Epithelial cell of alveolus of lung (primary cell): Measurements from ENCODE around the gene CDCA3.

DNA sequence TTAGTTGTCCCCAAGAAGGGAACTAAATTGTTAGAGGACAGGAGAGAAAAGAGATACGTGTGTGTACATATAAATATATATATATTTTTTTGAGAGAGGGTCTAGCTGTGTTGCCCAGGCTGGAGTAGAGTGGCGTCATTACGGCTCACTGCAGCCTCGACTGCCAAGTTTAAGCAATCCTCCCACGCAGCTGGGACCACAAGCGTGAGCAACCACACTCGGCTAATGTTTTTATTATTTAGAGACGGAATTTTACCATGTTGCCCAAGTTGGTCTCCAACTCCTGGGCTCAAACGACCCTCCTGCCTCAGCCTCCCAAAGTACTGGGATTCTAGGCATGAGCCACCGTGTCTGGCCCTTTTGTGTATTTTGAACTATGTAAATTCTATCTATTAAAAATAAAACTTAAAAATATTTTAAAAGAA, 16.2 kb upstream of the NOP2 start:
- RAMPAGE, long total RNA, result no peak
- RRBS, result no CpG with 5 or more reads among the region's 10 CpGs

- RAMPAGE, long total RNA, result no peak
- RRBS, result no CpG with 5 or more reads among the region's 5 CpGs
Measured at GRCh38 chr12:6601860-6602287, 5.3 kb downstream of the CHD4 start.

GRCh38 chr12:6605617-6606097, 1.5 kb downstream of the CHD4 start:
- RAMPAGE, long total RNA, result no peak
- RRBS, result under 1% methylated on average over 3 of the region's 9 CpGs

DNA sequence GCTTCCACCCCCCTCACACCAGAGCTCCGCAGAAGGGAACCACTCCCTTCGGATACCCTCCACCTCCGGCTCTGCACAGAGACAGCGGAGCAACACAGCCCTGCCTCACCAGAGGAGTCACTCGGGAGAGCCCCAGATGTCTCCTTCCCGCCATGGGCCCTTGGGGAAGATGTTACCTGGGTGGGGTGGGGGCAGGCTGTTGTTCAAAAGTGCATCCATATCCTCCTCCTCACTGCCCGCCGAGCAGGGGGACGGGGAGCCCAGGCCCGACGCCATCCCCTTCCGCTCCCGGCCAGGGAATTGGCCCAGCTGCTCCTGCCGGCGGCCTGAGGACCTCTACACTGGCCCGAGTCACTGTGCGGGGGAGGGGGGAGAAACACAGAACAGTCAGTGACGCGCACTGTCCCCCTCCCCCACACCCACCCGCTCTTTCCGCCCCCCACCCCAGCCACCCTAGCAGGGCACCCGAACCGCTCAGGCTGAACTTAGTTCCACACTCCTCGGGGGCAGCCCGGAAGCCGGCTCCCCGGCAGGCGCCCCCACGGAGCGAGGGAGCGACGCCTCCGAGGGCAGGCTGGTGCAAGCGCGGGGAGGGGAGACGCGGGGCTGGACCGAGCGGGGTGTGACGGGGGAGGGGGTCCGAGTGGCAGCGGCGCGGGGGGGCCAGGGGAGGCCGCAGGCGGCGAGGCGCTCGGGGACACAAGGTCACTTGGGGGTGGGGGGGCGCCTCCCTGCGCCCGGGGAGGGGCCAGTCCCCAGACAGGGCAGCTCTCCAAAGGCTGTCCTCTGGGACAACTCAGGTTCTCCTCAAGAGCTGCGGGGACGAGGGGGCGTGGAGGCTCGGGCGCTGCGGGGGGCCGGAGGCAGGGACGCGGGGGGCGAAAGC, 838 bp downstream of the CHD4 start:
- RAMPAGE, long total RNA, result no peak
- RRBS, result no CpG with 5 or more reads among the region's 62 CpGs

DNA sequence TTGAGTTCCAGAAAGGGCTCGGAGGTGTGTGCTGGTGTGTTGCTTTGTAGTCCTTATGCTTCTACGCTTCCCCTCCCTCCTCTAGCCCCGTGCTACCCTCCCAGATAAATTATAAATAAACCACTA, 4.7 kb upstream of the CHD4 start:
- RAMPAGE, long total RNA, result no peak
- RRBS, result no CpG with 5 or more reads among the region's 3 CpGs

DNA sequence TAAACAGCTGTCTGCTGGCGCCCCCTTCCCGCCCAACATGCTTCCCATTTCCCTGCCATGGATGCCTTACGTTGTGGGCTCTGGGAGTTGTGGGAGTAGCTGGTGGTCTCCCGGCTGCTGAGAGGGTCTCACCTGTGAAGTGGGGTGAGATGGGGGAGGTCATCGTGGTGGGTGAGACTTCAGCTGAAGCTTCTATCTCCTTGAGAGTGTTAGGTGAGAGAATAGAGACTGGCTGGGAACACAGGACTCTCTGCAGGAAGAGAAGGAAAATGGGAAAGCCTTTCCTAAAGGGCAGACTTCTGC, 2.2 kb downstream of the ACRBP start:
- RAMPAGE, long total RNA, result no peak
- RRBS, result no CpG with 5 or more reads among the region's 5 CpGs

GRCh38 chr12:6689649-6690019, 459 bp upstream of the ZNF384 start:
- RAMPAGE, long total RNA, result no peak
- RRBS, result no CpG with 5 or more reads among the region's 14 CpGs

GRCh38 chr12:6771071-6771993, 988 bp upstream of the LAG3 start:
- RAMPAGE, long total RNA, result no peak
- RRBS, result no CpG with 5 or more reads among the region's 13 CpGs

DNA sequence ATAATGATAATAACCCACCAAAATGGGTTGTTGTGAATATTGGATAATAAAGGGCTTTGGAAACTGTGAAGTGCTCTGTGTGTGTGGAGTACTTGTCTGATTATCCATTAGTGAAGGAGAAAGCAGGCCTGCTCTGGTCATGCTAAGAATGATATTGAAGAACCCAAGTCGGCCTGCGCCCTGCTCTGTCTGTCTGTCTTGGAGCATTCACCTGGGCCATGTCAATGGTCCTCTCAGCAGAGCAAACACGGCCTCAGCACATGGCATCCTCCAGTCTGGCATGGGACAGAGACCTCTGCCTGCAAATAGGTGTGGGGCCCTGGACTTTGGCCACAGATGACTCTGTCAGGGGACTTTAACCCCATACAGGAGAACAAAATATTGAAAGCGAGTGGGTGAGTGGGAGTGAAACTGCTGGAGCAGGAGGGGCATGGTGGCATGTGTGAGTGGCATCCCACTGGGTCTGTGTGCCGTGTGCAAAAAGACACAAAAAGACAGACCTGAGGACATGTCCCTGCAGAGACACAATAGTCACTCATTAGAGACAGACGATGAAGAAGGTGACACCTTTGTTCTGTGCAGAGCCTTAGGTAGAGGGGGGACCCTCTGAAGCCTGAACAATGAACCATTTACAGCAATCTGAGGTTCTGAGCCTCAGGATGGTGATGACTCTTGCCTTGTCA, 7.3 kb downstream of the LAG3 start:
- RAMPAGE, long total RNA, result no peak
- RRBS, result no CpG with 5 or more reads among the region's 6 CpGs

DNA sequence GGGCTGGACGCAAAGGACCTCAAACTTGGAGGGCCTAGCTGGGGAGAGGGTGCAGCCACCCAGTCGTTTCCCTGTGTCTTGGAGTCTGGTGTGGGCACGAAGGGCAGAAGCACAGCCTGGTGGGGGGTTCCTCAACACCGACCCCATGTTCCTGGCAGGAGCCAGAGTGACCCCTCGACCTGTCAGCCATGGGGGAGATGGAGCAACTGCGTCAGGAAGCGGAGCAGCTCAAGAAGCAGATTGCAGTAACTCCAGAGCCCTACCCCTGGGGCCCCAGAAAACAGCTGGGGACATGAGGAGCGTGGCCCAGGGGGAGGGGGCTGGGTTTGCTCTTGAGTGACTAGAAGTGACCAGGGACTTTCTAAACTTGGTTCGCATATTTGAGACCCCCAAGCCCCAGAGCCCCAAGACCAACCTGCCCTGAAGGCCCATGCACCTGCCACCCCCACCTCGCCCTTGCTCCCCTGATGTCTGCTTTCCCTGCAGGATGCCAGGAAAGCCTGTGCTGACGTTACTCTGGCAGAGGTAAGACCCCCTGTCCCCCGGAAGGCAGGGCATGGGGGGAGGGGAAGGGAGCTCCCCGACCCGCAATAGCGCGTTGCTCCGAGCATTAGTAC, 483 bp downstream of the GNB3 start:
- RAMPAGE, long total RNA, result no peak
- RRBS, result no CpG with 5 or more reads among the region's 17 CpGs

- RAMPAGE, long total RNA, result start-site peak on the minus strand at chr12:6851245-6851271, 76 and 48 reads in 2 replicates
- RRBS, result 6% methylated on average over 1 of the region's 28 CpGs
Measured at GRCh38 chr12:6851191-6851808, at the start of gene CDCA3. CDCA3 (minus strand) TSS chr12:6851286.

DNA sequence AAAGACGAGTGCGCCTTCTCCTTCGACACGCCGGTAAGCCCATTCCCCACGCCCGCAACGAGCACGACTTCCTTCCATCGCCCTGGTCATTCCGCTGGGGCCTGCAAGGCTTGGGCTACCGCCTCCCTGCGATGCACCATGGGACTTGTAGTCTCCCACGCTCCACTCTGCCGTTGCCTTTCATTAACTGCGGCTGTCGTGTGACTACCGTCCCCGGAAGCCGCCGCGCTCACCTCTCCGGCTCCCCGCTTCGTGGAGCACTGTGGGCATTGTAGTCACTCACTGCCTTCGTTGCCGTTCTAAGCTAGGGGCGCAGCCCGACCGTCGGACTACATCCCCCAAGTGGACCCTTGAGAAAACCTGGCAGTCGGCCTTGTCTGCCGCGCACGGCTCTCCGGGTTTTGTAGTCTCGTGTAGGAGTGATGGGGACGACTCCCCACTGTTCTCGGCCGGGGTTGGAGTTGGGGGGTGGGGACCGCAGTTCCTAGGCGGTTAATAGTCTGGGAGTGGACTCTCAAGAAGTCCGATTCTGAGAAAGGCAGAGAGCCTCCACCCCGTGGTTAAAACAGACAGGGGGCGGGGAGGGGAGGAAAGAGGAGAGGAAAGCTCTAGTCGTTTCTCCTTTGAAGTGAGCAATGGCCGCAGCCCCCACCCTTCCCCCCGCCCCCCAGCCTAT, 446 bp downstream of the USP5 start:
- RAMPAGE, long total RNA, result no peak
- RRBS, result no CpG with 5 or more reads among the region's 48 CpGs

GRCh38 chr12:6866686-6867004, 686 bp upstream of the TPI1 start:
- RAMPAGE, long total RNA, result no peak
- RRBS, result no CpG with 5 or more reads among the region's 6 CpGs

DNA sequence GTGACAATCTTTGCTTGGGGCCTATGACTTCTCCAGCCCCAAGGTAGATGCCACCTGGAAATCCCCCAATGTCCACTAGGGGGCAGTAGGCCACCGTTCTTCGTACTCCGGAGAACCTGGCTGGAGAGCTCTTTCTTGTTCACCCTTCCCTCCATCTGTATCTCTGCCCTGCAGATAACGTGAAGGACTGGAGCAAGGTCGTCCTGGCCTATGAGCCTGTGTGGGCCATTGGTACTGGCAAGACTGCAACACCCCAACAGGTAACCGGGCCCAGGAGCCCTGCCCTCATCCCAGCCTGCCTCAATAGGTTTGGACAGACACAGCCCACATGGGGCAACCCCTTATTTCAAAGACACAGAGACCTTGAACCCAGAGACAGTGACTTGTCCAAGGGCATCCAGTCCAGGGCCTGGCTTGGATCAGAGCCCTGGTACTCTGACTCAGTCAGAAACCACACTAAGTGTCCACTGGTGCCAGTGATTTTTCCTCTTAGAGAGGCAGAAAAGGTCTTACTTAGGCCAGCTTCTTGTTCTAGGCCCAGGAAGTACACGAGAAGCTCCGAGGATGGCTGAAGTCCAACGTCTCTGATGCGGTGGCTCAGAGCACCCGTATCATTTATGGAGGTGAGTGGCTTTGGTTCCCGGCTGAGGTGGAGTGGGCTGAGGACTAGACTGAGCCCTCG, 2.3 kb downstream of the TPI1 start:
- RAMPAGE, long total RNA, result no peak
- RRBS, result no CpG with 5 or more reads among the region's 13 CpGs

- RAMPAGE, long total RNA, result no peak
- RRBS, result no CpG with 5 or more reads among the region's 4 CpGs
Measured at GRCh38 chr12:6929368-6929877, 1.7 kb downstream of the ATN1 start.

- RAMPAGE, long total RNA, result no peak
- RRBS, result no CpG with 5 or more reads among the region's 12 CpGs
Measured at GRCh38 chr12:6935346-6936015, 7.7 kb downstream of the ATN1 start.

- RAMPAGE, long total RNA, result no peak
- RRBS, result no CpG with 5 or more reads among the region's 11 CpGs
Measured at GRCh38 chr12:6950929-6951153, 315 bp upstream of the PTPN6 start.

DNA sequence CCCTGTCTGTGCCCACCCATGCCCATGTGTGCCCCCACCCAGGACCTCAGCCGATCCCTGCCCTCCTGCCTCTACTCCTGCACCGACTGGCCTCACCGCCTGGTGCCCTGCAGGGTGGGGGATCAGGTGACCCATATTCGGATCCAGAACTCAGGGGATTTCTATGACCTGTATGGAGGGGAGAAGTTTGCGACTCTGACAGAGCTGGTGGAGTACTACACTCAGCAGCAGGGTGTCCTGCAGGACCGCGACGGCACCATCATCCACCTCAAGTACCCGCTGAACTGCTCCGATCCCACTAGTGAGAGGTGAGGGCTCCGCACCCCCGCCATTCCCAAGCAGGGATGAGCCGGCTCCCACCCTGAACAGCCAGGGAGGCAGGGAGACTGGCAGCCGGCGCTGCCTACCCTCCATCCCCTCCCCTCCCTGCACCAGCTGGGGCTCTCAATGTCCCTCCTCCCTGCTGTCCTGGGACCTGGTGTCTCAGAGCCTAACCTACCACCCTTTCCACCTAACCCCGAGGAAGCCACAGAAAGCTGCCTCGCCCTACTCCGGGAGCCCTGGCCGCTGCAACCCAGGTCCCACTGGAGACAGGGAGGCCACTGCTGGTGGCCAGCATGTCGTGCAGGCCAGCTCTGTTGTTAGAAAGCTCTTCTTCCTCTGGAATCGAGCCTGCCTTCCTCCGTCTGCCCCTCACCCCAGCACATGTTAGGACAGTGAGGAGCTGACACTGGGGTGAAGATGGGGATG, 889 bp downstream of the PTPN6 start:
- RAMPAGE, long total RNA, result no peak
- RRBS, result 75% methylated on average over 1 of the region's 22 CpGs

GRCh38 chr12:6962532-6963441, 7.7 kb downstream of the PHB2 start:
- RAMPAGE, long total RNA, result no peak
- RRBS, result 52% methylated on average over 6 of the region's 34 CpGs

DNA sequence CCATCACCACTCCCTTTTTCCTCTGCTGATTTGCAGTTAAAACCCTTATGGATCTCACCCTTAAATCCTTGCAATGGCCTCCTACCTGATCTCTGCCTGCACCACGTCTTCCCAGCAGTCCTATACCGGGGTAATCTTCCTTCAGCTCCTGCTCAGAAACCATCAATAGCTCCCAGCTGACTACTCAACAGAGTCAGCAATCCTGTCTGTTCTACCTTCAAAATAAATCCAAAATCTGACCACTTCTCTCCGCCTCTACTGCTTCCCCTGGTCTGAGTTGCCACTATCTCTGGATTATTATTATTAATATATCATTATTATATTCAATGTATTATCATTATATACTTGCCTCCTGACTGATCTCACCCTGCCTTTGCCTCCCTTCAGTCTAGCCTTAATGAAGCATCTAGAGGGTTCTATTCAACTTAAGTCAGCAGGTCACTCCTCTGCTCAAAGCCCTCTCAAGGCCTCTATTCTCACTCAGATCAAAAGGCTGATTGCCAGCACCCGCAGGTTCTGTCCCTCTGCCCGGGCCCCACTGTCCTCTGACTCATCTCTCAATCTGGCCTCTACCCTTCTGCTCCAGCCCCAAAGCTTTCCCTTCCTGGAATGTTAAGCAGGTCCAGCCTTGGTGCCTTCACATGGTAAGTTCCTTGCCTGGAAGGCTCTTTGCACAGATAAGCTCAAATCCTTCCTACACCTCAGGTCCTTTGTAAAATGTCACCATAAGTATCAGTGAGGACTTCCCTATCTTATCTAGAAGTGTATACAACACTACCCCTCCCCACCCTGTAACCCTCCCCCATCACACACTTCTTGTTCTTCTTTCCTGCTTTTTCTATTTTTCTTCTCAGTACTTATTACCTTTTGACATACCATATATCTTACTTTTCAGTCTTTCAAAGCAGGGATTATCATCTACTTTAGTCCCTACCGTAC, 22.4 kb downstream of the LPCAT3 start:
- RAMPAGE, long total RNA, result no peak
- RRBS, result no CpG with 5 or more reads among the region's 6 CpGs